ENCODE measurements around a stretch of chr12.

DNA sequence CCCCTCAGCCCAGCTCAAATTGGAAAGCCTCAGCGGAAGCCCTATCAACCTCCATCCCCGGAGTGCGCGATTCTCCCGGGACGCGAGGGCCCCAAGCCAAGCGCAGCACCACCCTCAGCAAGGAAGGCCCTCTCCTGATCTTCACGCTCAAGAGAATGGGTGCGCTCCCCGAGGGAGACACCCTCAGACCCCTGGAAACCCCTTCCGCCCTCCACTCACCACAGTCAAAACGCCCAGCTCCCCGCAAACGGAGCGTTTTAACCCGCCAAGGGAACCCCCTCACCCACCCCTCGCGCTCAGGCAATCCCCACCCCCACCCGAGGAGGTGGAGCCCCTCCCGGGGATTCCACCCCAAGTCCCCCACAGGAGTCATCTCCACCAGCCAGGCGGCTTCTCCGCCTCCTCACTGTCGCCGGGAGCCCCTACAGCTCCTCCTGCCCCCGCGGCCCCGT, 645 bp downstream of the BAZ2A start:
- CAGE, long polyA plus RNA: no peak
- RRBS: 1% methylated on average over 8 of the region's 28 CpGs

- CAGE, long polyA plus RNA: no peak
- RRBS: no CpG with 5 or more reads among the region's 11 CpGs
Measured at GRCh38 chr12:56635821-56636277, 5.7 kb upstream of the BAZ2A start.

- CAGE, long polyA plus RNA: no peak
- RRBS: no CpG with 5 or more reads among the region's 12 CpGs
Measured at GRCh38 chr12:56712402-56713433, 12.4 kb downstream of the NACA start.

GRCh38 chr12:56715492-56716471, 9.3 kb downstream of the NACA start:
- CAGE, long polyA plus RNA: no peak
- RRBS: no CpG with 5 or more reads among the region's 14 CpGs

DNA sequence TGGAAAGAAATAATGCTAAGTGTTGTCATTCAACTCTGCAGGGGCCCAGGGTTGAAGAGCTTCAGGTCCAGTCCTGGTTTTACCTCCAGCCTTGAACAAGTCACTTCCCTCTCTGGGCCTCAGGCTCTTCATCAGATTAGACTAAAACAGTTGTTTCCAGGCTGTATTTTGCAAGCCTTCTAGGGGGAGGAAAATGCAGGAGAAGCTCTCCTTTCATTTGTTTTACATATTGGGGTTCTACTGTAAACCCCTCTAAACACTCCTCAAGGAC, 2.8 kb downstream of the SDR9C7 start:
- CAGE, long polyA plus RNA: no peak

- CAGE, long polyA plus RNA: no peak
- RRBS: 88% methylated on average over 1 of the region's 14 CpGs
Measured at GRCh38 chr12:57001309-57001951, 4.9 kb downstream of the ZBTB39 start.

- CAGE, long polyA plus RNA: no peak
- RRBS: no CpG with 5 or more reads among the region's 1 CpG
Measured at GRCh38 chr12:57079475-57079684, 789 bp upstream of the NEMP1 start.

GRCh38 chr12:57126971-57128192, 901 bp upstream of the LRP1 start:
- CAGE, long polyA plus RNA: no peak
- RRBS: 1% methylated on average over 15 of the region's 59 CpGs

GRCh38 chr12:57183208-57183657, 33.4 kb upstream of the NXPH4 start:
- CAGE, long polyA plus RNA: no peak
- RRBS: 9% methylated on average over 1 of the region's 10 CpGs

DNA sequence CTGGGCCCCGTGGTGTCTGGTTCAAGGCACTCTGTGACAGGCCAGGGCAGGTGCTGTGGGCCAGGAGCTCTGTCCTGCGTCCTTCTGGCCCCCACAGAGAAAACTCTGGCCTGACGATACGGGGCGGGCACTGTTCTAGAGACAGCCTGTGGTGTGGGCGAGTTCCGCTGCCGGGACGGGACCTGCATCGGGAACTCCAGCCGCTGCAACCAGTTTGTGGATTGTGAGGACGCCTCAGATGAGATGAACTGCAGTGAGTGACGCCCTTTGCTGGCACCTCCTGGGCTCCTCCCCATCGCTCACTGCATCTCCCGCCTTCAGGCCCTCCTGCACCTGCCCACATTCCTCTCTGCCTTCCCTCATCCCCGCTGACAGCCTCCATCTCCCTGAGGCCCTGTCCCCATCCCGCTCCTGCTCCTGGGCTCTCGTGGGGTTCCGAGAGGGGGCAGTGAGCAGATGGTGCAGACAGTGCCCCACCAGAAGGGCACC, 22.8 kb upstream of the NXPH4 start:
- CAGE, long polyA plus RNA: no peak
- RRBS: no CpG with 5 or more reads among the region's 19 CpGs

DNA sequence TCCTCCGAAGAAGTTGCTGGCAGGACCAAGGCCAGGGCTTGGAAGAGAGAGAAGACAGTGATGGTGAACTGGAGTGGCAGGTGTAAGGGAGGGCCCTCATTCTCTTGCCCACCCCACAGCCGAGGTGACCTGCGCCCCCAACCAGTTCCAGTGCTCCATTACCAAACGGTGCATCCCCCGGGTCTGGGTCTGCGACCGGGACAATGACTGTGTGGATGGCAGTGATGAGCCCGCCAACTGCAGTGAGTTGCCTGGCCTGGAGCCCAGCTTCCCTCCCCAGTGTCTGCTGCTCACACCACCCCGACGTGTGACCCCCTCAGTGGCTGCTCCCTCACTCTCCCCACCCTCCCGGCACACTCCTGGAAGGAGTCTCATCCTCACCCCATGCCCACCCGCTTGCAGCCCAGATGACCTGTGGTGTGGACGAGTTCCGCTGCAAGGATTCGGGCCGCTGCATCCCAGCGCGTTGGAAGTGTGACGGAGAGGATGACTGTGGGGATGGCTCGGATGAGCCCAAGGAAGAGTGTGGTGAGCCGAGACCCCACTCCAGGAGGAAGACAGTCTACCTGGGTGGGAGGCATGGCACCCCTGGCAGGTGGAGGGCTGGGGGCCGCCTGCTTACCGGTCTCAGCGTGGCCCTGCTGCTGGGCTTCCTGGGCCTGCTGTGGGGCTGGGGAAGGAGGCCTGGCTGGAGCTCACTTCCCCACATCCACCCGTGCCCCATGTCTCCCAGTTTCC, 15.0 kb upstream of the NXPH4 start:
- CAGE, long polyA plus RNA: no peak
- RRBS: no CpG with 5 or more reads among the region's 25 CpGs

- CAGE, long polyA plus RNA: start-site peak on the plus strand at chr12:57230097-57230221, 706 and 498 reads in 2 replicates
- RRBS: 1% methylated on average over 6 of the region's 24 CpGs
Measured at GRCh38 chr12:57229870-57230310, 379 bp downstream of the SHMT2 start.

DNA sequence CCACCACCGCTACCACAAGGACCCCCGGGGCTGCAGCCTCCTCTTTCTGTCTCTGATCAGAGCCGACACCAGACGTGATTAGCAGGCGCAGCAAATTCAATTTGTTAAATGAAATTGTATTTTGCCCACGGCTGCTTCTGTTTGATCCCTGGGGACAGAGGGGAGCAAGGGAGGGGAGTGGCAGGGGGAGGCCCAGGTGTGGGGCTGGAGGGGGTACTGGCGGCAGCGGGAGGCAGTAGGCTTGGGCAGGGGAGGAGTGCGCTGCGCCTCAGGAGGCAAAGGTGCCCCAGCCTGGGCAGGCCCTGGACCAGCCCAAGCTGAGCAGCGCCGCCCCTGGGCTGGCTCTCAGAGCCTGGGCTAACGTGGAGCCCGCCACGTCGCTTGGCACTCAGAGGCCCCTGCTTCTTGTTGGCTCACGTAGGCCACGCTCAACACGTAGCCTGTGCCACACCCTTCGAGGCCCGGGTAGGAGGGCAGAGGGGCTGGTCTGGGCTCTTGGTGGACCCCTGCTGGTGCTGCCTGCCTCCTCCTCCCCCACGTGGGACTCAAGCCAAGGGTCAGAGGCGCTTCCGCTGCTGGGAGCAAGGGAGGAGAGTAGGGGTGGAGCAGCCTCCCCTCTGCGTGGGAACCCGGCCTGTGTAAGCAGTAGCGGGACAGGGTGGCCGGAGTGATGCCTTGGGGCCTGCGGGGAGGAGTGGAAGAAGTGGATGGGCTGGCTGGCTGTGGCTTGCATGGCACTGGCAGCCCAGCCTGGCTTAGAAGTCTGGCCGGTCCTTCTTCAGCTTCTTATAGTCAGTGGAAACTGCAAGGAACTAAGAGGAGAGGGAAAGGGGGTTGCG, 1.9 kb downstream of the NDUFA4L2 start:
- CAGE, long polyA plus RNA: no peak
- RRBS: 50% methylated on average over 2 of the region's 31 CpGs

DNA sequence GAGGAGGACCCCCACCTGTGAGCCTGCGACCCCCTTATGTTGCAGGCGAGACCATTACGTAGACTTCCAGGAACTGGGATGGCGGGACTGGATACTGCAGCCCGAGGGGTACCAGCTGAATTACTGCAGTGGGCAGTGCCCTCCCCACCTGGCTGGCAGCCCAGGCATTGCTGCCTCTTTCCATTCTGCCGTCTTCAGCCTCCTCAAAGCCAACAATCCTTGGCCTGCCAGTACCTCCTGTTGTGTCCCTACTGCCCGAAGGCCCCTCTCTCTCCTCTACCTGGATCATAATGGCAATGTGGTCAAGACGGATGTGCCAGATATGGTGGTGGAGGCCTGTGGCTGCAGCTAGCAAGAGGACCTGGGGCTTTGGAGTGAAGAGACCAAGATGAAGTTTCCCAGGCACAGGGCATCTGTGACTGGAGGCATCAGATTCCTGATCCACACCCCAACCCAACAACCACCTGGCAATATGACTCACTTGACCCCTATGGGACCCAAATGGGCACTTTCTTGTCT, 1.4 kb downstream of the INHBE start:
- CAGE, long polyA plus RNA: no peak
- RRBS: no CpG with 5 or more reads among the region's 8 CpGs

GRCh38 chr12:57474658-57475145, 5.0 kb downstream of the ARHGAP9 start:
- CAGE, long polyA plus RNA: no peak
- RRBS: no CpG with 5 or more reads among the region's 8 CpGs

GRCh38 chr12:57478923-57479494, 657 bp downstream of the ARHGAP9 start:
- CAGE, long polyA plus RNA: no peak
- RRBS: no CpG with 5 or more reads among the region's 12 CpGs

DNA sequence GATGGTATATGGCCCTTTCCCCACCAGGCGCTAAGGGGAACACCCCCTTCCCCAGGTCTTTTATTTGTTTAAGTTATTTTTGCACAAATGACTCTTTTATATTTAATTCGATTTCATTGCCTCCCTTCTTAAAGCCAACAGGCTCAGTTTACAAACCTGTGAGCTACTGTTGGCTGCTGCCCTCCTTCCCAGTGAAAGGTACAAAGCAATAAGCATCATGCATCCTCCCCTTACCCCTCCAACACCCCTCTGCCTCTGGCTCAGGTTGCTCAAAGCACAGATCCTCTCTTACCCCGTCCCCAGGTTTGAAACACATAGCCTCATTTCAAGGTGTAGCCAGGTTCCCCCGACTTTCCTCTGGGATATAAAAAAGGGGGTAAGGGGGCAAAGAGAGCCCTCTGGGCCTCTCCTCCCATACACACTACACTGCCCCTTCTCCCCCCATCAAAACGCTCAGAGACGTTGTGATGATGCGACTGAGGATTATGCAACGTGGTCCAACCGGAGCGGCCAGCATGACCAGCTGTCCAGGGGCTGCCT, 6.9 kb downstream of the MBD6 start:
- CAGE, long polyA plus RNA: no peak
- RRBS: no CpG with 5 or more reads among the region's 10 CpGs

GRCh38 chr12:57608775-57609568, 2.3 kb upstream of the ARHGEF25 start:
- CAGE, long polyA plus RNA: no peak
- RRBS: 77% methylated on average over 1 of the region's 15 CpGs

- CAGE, long polyA plus RNA: no peak
- RRBS: no CpG with 5 or more reads among the region's 6 CpGs
Measured at GRCh38 chr12:57618266-57618634, 7.0 kb downstream of the ARHGEF25 start.

- CAGE, long polyA plus RNA: no peak
- RRBS: 1% methylated on average over 24 of the region's 93 CpGs
Measured at GRCh38 chr12:57726464-57727284, 11.9 kb downstream of the AGAP2 start.